ENCODE data around the genes GTF2A1L and FSHR.

- PRO-cap: no peak
Observed at GRCh38 chr2:47269688-47269945, 93.3 kb upstream of the CALM2 start.

- PRO-cap: no peak
Observed at GRCh38 chr2:47354066-47355230, 14.7 kb upstream of the EPCAM start.

DNA sequence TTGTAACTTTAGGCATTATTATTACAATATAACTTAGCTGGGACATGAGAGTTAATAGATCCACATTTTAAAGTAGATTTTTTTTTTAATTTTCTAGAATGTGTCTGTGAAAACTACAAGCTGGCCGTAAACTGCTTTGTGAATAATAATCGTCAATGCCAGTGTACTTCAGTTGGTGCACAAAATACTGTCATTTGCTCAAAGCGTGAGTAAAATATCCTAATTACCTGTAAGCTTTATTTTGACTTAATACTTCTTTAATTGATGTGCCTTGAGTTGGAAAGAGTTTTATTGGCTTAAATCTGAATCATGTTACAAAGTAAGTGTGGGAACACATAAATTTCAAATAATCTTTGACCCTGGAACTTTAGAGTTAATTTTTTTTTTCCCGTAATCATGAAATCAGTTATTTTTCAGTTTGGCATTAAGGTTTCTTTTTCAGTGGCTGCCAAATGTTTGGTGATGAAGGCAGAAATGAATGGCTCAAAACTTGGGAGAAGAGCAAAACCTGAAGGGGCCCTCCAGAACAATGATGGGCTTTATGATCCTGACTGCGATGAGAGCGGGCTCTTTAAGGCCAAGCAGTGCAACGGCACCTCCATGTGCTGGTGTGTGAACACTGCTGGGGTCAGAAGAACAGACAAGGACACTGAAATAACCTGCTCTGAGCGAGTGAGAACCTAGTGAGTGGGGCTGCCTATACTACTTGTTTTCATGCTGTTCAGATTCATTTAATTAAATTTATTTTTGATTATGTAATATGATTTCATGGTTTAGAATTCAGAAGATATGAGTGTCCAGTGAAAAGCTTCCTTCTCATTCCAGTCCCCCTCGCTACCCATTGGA, 4.5 kb downstream of the EPCAM start:
- PRO-cap: no peak

DNA sequence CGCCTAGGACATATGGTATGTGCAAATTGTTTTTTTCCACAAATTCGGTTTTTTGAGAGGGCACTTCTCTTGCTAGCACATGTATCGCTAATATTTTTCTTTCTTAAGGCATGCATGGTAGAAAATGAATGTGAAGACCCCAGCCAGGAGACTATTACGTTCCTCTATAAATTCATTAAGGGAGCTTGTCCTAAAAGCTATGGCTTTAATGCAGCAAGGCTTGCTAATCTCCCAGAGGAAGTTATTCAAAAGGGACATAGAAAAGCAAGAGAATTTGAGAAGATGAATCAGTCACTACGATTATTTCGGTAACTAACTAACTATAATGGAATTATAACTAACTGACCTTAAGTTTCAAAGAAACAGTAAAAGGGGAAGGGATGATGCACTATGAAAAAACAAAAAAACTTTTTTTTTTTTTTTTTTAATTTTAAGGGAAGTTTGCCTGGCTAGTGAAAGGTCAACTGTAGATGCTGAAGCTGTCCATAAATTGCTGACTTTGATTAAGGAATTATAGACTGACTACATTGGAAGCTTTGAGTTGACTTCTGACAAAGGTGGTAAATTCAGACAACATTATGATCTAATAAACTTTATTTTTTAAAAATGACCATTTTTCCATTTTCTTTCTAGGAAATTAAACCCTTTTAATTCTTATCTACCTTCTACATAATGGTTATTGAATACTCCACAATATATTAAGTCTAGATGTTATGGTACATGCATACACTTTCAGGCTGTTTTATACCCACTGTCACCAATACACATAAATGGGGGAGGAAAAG, 23.6 kb downstream of the MSH6 start:
- PRO-cap: no peak

DNA sequence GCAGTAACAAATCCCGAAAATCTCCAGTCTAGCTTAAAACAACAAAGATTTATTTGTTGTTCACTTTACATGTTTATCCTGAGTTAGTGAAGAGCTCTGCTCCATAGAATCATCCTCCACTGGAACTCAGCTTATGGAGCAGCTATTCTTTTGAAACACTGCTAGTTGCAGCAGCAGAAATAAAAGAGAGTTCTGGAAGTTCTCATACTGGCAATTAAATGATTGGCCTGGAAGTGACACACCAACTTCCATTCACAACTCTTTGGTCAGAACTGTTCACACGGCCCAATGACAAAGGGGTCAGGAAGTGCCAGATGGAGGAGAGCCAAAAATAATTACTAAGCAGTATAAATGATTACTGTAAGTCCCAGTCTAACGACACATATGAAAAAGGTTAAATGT, 39.1 kb downstream of the FBXO11 start:
- PRO-cap: bidirectional peak, plus-strand start at position 294 of the sequence, minus-strand start at position 121 of the sequence

GRCh38 chr2:47871262-47872038, 34.8 kb downstream of the FBXO11 start:
- PRO-cap: no peak

DNA sequence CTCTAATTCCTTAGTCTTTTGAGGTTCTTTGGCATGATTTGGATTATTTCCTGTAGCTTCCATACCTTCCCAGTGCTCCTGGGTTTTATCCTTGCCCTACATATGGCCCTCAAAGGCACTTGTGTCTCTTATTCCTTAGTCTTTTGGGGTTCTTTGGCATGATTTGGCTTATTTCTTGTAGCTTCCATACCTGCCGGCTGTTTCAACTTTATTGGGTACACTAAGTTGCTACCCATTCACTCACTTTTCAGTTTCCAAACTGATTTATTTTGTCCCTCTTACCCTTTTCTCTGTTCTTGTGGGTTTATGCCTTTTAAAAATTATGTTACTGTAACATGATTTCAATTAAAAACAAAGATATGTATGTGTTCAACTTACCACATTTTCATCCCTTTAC, 32.8 kb downstream of the FBXO11 start:
- PRO-cap: no peak

DNA sequence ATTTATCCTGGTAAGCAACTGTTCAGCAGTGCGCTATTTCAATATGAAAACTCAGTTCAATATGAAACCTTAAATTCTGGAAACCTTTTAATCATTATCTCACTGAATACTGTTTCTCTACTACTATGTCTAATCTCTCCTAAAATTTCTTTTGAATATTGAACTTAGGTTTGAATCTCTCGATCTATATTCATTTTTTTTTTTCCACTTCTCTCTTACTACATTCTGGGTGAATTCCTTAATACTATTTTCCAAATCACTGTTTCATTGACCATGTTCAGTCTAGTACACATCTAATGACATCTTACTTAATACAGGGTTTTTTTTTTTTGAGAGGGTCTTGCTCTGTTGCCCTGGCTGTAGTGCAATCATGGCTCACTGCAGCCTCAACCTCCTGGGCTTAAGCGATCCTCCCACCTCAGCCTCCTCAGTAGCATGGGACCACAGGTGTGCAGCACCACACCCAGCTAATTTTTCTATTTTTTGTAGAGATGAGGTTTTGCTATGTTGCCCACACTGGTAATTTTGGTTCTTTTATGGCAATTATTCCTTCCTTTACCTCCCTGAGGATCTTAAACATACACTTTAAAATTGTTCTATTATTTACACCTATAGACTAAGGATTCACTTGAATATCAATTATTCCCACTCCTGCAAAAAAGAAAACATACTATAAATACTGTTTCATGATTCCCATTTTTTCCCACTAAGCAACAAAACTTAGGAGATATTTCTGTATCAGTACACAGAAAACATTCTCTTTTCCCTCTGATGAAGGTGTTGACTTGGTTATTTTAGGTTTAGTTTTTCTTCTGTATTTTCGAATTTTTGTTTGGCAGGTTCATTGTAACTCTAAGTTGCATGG, 29.3 kb downstream of the FBXO11 start:
- PRO-cap: no peak

- PRO-cap: no peak
Observed at GRCh38 chr2:47894654-47895649, 11.3 kb downstream of the FBXO11 start.

DNA sequence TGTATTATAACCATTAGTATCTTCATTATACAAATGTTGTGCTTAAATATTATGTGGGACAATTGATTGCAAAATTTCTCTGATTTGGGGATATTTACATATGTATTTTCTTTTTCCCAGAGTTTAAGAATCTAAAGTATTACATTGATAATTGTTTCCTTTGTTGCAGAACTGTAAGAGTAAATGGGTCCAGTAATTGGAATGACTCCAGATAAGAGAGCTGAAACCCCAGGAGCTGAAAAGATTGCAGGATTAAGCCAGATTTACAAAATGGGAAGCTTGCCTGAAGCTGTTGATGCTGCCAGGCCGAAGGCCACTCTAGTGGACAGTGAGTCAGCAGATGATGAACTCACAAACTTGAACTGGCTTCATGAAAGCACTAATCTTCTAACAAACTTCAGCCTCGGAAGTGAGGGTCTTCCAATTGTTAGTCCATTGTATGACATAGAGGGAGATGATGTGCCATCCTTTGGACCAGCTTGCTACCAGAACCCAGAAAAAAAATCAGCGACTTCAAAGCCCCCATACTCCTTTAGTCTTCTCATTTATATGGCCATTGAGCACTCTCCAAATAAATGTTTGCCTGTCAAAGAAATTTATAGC, 31.7 kb downstream of the FOXN2 start:
- PRO-cap: no peak

DNA sequence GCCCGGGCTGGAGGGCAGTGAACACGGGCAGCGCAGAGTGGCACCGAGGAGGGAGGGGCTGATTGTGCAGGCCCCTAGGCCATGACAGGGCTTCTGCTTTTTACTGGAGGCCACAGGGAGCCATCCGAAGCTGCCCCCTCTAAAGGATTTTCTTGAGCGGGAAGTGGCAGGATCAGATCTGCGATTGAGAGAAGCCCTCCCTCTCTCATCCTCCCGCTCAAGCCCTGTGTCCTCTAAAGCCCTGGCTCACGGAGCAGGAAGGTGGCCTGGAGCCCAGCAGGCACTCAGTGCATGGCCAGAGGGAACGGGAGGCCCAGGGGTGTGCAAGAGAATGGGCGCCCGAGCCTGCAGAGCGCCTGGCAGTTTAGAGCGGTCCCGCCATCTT, 20.5 kb upstream of the PPP1R21 start:
- PRO-cap: no peak

DNA sequence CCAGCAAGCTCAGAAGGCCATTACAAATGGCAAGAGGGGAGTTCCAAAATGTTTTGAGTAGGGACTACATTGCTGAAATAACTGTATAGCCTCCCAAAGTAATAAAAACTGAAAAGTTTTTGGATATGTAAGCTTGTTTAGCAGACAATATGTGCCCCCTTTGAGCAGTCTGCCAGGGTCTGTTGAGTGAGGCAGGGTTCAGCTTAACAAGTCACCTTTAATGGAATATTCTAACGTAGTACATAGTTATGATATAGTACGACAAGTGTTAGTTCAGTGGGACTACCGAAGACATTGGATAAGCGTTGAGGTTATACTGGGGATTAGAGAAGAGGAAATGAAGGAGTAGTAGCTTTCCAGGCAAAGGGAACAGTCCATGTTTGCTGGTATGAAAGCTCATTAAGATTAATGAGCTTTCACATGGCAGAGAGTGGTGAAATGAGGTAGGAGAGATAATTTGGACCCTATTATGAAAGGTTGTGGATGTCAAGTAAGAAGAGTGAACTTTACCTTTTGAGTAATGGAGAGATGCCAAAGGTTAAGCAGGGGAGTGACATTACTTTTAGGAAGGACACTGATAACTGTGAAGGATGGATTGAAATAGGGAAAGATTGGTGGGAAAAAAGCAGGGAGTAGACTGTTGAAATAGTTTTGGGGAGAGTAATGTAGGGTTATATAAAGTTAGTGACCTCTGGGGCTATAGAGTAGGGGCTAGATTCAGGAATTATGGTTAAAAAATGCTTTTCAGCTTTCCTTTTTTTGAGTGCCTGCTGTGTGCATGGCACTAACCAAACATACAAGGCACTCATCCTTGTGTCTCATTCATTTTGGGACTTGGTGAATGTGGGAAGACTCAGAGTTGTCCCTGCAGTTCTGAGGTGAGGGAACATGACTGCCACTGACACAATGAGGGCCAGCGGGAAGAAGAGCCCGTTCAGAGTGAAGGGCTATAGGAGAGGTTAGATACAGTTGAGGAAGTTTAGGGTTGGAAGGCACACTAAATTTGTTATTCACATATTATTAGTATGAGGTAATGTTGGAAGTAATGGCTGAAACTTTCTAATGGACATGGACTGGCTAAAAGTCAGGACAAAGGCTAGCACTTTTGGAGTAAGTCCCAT, 2.2 kb downstream of the PPP1R21 start:
- PRO-cap: no peak

DNA sequence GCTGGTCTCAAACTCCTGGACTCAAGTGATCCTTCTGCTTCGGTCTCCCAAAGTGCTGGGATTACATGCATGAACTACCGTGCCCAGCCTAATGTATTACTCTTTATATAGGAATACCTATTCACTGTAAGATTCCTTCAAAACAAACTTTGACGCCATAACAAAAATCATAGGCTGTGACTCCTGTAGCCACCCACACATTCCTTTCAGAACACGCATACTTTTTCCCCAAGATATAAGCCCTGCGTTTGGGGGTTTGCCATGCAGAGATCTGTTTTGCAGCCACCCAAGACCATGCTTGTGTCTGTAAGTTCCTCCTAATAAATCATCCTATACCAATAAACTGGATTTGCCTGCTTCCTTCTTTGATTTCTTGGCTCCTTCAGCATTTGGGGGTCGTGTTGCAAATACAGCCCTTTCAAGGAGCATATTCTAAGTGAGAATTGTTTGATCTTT, 43.4 kb downstream of the PPP1R21 start:
- PRO-cap: no peak

DNA sequence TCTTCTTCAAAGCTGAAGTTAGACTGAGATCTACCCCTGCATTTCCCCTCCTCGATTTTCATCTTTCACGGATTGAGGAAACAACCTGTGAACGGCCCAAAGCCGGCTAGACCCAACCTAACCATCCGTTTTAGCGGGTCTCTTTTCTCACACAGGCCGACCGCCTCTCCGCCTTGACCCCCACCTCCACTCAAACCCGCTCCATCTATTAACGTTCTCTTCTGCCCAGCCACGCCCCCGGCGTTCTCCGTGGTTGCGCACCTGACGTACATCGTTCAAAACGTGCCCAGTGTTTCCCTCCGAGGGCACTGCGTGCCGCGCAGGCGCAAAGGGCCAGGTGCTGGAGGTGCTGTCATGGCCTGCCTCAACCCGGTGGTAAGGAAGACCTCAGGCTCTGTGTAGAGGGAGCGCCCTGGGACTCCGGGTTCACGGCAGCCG, at the start of gene GTF2A1L:
Gene GTF2A1L, plus strand, starts transcription at position 336 of the 438 bp plus-strand sequence.
- PRO-cap: no peak

GRCh38 chr2:49154273-49154715, at the start of gene FSHR:
Gene FSHR, minus strand, starts transcription at chr2:49154515.
- PRO-cap: no peak

DNA sequence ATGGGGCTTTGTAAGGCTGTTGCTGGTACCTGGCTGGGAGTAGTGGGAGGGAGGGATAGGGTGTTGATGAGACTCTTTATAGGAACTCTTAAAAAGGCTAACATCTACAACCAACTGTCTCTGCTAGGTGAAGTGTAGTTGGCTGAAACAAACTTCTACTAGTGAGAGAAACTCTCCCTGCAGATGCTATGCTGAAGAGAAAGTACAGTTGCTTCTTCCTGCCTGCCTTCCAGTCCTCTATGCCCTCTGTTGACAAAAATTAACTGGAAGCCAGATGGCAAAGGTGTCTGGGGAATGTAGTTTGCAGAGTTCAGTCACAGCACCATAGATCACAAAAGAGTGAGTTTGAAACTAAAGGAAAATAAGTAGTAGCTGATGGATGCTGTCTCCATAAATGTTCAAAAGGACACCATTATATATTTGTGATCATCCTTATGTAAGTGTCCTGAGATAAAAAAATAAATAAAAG, 958.7 kb upstream of the NRXN1 start:
- PRO-cap: no peak

- PRO-cap: no peak
Observed at GRCh38 chr2:53248372-53248932, 519.2 kb upstream of the CHAC2 start.

DNA sequence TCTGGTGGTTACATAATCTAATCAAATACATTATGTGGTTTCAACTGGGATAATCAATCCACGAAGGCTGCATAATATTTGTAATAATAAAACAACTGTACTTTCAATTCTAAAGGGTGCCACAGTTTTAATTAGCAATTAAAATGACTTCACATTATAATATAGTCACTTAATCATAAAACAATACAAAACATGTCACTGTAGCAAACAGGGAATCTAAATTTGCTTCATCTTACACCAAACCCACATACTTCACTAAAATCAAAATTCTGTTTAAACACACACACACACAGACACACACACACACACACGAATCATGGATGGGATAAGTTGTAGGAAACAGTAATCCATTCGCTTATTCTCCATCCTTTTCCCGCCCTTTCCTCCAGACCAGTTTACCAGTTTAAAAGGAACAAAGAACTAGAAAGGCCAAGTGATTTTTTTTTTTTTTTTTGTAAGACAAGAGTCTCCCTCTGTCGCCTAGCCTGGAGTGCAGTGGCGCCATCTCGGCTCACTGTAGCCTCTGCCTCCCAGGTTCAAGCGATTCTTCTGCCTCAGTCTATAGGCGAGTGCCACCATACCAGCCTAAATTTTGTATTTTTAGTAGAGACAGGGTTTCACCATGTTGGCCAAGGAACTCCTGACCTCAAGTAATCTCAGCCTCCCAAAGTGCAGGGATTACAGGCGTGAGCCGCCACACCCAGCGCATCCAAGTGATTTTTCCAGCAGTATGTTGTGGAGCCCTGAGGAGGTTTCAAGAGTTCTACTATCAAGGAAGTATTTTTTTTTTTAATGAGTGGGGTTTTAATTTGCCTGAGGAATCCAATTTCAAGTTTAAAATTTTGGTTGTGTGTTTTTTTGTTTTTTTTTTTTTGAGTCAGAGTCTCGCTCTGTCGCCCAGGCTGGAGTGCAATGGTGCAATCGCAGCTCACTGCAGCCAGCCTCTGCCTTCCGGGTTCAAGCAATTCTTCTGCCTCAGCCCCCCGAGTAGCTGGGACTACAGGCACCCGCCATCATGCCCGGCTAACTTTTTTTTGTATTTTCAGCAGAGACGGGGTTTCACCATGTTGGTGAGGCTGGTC, 5.6 kb downstream of the PSME4 start:
- PRO-cap: no peak

DNA sequence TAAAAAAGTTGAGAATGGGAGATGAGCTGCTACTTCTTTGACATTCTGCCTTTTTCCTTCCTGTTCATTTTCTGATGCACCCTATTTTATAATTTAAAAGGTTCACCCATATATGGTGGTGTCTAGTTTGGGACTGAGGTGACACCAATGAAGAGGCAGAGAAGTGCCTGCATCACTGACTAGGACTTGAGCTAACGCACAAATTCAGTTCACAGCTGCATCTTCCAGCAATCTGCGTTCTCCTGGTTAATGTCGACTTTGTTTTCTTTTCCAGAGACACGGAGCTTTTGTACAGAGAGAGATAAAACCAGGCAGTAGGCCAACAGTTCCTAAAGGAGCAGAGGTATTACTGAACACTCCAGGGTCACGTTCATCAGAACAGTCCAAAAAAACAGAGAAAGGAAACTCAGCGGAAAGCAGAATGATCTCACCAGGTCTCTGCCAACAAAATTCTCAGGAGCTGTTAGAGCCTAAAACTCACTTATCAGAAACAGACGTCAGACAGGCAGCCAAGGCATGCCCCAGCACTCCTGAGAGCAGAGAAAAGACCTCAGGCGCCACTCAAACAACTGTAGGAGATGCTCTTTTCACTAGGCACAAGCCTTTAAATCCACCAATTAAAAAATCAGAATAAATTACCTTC, 29.4 kb downstream of the C2orf73 start:
- PRO-cap: bidirectional peak, plus-strand start at position 493 of the sequence, minus-strand start at position 260 of the sequence

DNA sequence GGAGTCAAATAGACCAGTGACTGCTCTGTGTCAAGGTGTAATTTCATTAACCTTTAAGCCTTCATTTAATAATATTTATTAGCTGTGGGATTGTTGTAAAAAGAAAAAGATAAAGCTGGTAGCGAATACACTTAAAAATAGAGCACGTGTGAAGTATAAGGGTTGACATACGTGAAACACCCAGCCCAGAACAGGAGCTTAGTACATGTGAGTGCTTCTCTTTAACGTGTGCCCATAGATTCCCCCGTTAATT, 47.0 kb downstream of the C2orf73 start:
- PRO-cap: no peak